Lung (tissue), 4 donors: Measurements from ENCODE around the gene KBTBD7.

- PRO-cap: bidirectional peak, plus-strand start at chr13:41194723, minus-strand start at chr13:41194394
- RAMPAGE, long total RNA: no peak
- RRBS: 2% methylated on average over 7 of the region's 75 CpGs
Measured at GRCh38 chr13:41193835-41194930, at the start of gene KBTBD7. Gene KBTBD7, minus strand, starts transcription at chr13:41194569.

GRCh38 chr13:41355838-41356687 is 45.0 kb downstream of the NAA16 start:
- PRO-cap: no peak
- RAMPAGE, long total RNA: no peak
- RRBS: no CpG with 5 or more reads among the region's 15 CpGs

- PRO-cap: no peak
- RAMPAGE, long total RNA: no peak
- RRBS: no CpG with 5 or more reads among the region's 1 CpG
Measured at GRCh38 chr13:41779822-41780648, 180.9 kb downstream of the VWA8 start.

DNA sequence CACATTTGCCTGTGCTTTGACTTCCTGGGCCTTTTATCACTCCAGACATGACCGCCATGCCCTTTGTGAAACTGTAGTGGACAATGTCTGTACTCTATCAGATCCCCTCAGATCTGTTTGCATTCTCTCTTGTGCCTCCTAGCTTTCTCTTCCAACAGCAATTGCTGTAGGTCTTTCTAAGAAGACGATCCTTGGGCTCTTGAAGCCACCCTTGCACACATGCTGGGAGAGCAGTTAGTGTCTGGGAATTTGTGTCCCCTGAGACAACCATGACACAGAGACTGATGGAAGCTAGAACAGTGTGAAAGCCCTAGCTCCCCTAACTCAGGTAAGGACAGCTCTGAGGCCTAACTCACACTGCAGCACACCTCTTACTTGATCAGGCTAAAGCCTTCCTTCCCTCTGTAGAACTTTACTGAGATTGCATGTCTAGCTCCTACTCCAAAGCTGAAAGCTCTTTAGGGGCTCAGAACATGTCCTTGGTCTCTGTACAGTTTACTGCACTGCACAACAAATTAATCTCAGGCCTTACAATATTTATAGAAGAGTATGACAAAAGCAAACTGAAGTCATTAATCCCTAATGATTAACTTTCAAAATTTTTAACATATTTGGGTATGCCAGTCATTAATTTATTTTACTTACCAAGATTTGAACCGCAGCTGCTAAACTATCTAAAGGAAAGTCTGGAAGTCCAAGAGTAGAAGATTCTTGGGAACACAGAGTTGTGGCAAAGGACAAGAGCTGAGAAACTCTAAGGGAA is 75.5 kb downstream of the VWA8 start:
- PRO-cap: no peak
- RAMPAGE, long total RNA: no peak
- RRBS: no CpG with 5 or more reads among the region's 3 CpGs

DNA sequence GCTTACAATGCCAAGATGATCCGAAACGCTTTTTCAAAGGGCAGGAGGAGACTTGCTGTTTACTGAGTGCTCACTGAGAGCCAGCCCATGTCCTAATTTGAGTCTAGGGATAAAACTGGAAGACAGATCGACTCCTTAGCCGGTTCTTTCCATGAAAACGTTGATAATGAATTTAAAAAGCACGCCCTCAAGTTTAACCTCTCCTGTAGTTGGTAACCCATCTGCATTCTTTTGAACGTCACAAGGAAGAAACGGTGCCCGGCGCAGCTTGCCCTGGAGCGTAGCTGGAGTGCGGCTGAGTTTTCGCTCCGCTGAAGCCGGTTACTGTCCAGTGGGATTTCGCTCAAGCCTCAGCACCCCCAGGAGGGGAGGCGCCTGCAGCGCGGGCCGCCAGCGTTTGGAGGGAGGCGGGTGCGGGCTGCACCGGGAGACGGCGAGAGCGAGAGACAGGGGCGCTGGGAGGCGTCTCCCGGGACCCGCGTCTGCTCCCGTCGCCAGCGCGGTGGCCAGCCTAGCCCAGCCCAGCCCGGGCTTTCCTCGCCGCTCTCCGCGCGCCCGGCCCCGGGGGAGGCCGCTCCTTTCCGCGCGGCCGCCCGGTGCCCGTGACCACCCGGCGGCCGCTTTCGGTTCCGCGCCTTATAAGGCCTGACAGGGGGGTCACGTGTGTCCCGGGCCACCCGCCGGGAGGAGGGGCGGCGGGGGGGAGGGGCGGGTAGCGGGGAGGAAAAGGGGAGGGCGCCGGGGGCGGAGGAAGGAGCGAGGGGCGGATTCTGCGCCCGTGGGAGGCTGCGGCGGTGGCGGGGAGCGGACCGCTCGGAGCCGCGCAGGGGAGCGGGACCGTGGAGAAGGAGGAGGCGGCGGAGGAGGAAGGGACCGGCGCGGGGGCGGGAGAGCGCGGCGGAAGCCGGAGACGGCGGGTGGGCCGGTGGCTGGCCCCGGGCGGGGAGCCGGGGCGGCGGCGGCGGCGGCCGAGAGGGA is 8.4 kb upstream of the DGKH start:
- PRO-cap: bidirectional peak, plus-strand start at position 779 of the sequence, minus-strand start at position 579 of the sequence
- RAMPAGE, long total RNA: no peak
- RRBS: 1% methylated on average over 48 of the region's 104 CpGs

DNA sequence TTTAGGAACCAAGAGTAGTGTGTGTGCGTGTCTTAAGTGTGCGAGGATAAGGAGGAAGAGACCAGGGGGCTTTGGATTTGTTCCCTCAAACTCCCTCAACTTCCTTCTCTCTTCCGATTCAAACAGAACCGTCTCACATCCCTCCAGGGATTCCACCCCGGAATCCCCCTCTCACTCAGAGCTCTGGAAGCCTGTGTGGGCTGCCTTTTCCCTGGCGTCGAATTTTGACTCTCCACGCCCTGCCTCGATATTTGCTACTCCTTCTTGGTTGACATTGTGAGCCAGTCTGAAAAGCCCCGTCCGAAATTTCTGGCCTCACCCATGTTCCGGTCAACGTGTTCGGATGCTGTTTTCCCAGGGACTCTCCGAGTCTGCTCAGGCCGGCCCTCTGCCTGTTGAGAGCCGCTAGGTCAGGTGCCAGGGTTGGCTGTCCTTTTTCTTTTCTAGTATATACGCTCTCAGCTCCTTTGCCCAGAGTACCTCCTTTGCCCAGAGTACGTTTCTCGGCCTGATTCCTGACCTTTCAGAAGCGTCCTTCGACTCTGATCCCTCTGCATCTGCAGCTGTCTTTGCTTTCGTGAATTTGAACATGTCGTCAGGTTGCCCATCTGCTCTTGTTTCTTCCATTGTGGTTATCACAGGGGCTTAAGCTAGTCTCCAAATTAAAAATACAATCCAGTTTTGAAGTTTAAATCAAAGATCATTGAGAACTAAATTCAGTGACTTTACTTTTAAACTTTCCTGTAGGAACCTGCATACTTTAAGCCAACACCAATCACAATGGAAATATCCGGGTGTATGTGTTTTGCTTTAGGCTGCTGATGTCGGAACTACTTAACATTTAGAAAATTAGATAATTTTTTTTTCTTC is 6.7 kb upstream of the DGKH start:
- PRO-cap: no peak
- RAMPAGE, long total RNA: no peak
- RRBS: 8% methylated on average over 5 of the region's 26 CpGs

- PRO-cap: no peak
- RAMPAGE, long total RNA: no peak
- RRBS: no CpG with 5 or more reads among the region's 8 CpGs
Measured at GRCh38 chr13:42060562-42061345, 12.3 kb downstream of the DGKH start.

GRCh38 chr13:42083337-42083985 is 35.0 kb downstream of the DGKH start:
- PRO-cap: no peak
- RAMPAGE, long total RNA: no peak
- RRBS: no CpG with 5 or more reads among the region's 19 CpGs

DNA sequence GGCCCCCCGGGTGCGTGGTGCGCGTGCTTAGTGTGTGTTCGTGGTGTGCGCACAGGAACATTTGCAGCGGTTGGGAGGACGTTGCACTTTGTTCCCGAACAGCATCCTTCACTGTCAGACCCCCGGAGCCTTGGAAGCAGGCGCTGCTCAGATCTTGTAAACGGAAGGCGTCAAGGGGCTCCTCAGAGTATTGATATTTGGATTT is 525 bp downstream of the AKAP11 start:
- PRO-cap: no peak
- RAMPAGE, long total RNA: no peak
- RRBS: under 1% methylated on average over 7 of the region's 13 CpGs

GRCh38 chr13:42294942-42295198 is 22.9 kb downstream of the AKAP11 start:
- PRO-cap: no peak
- RAMPAGE, long total RNA: no peak
- RRBS: no CpG with 5 or more reads among the region's 1 CpG

GRCh38 chr13:42790802-42791240 is 9.4 kb downstream of the FAM216B start:
- PRO-cap: no peak
- RAMPAGE, long total RNA: no peak
- RRBS: no CpG with 5 or more reads among the region's 3 CpGs

- PRO-cap: no peak
- RAMPAGE, long total RNA: no peak
- RRBS: 69% methylated on average over 4 of the region's 8 CpGs
Measured at GRCh38 chr13:42968916-42969268, 23.1 kb downstream of the EPSTI1 start.

GRCh38 chr13:43036827-43037438 is 13.5 kb downstream of the DNAJC15 start:
- PRO-cap: no peak
- RAMPAGE, long total RNA: no peak
- RRBS: no CpG with 5 or more reads among the region's 12 CpGs

- PRO-cap: no peak
- RAMPAGE, long total RNA: no peak
- RRBS: no CpG with 5 or more reads among the region's 5 CpGs
Measured at GRCh38 chr13:43087957-43088662, 64.7 kb downstream of the DNAJC15 start.

GRCh38 chr13:43785564-43786409 is 985 bp downstream of the ENOX1 start:
- PRO-cap: no peak
- RAMPAGE, long total RNA: no peak
- RRBS: 2% methylated on average over 41 of the region's 70 CpGs

DNA sequence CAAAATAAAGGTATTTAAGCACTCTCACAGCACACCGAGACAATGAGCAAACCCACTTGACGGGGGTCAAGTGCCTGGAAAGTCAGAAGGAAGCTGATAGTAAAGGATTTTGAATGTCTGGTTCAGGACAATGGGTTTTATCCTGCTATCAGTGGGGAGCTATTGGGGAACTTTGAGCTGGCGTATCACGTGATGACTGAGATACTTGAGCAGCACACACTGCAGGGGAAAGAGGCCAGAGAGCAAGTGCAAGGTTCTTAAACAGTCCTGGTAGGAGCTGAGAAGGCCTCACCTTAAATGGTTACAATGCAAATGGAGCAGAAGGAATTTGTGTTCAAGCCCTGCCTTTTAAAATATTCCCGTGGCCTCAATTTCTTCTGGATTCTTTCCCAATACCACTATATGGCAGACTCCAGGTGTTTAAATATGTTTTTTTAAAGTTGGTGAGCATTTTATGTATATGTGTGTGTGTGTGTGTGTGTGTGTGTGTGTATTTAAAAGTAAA is 56.0 kb downstream of the SMIM2 start:
- PRO-cap: no peak
- RAMPAGE, long total RNA: no peak
- RRBS: no CpG with 5 or more reads among the region's 5 CpGs

GRCh38 chr13:44112552-44113157 is 48.4 kb downstream of the SMIM2 start:
- PRO-cap: no peak
- RAMPAGE, long total RNA: no peak
- RRBS: no CpG with 5 or more reads among the region's 7 CpGs

GRCh38 chr13:44363750-44364469 is 9.7 kb upstream of the SERP2 start:
- PRO-cap: no peak
- RAMPAGE, long total RNA: no peak
- RRBS: no CpG with 5 or more reads among the region's 11 CpGs

- PRO-cap: unidirectional peak, minus-strand start at chr13:44431452
- RAMPAGE, long total RNA: no peak
- RRBS: no CpG with 5 or more reads among the region's 4 CpGs
Measured at GRCh38 chr13:44431053-44431768, 57.6 kb downstream of the SERP2 start.

GRCh38 chr13:44497508-44498697 is 78.2 kb downstream of the TSC22D1 start:
- PRO-cap: no peak
- RAMPAGE, long total RNA: no peak
- RRBS: no CpG with 5 or more reads among the region's 1 CpG